Left common carotid artery plus branches (tissue), 1 donor: ENCODE measurements around a stretch of chr10.

- PRO-cap = no peak
These were observed 100.6 kb upstream of the INSYN2A start for GRCh38 chr10:127296880-127297568.

DNA sequence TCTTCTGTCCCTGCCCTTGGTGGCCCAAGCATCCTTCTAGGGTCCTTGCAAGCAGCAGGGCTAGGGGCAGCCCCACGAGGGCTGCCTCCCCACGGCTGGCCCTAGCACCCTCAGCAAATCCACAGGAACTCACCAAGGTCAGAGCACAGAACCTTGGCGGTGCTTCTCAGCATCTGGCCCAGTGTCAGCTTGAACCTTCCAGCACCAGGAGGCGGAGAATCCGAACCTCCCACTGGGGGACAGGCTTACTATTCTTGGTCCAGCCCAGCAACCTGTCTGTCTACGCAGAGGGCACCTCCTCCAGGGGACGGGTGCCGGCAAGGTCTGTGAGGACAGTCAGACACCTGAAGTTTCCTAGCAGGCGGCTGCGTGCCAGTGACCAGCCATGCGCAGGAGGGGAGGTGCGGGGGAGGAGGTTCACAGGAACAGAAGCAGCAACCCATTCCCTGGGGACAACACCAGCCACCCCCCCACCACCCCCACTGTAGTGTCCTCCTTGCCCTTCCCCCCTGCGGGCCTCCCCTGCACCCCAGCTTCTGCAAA, 107.8 kb upstream of the NPS start:
- PRO-cap = no peak

- PRO-cap = no peak
These were observed 2.3 kb upstream of the FOXI2 start for GRCh38 chr10:127734562-127735264.

- PRO-cap = no peak
These were observed 35.7 kb downstream of the PTPRE start for GRCh38 chr10:127942292-127943239.

- PRO-cap = no peak
These were observed 38.7 kb downstream of the PTPRE start for GRCh38 chr10:127945178-127946435.

DNA sequence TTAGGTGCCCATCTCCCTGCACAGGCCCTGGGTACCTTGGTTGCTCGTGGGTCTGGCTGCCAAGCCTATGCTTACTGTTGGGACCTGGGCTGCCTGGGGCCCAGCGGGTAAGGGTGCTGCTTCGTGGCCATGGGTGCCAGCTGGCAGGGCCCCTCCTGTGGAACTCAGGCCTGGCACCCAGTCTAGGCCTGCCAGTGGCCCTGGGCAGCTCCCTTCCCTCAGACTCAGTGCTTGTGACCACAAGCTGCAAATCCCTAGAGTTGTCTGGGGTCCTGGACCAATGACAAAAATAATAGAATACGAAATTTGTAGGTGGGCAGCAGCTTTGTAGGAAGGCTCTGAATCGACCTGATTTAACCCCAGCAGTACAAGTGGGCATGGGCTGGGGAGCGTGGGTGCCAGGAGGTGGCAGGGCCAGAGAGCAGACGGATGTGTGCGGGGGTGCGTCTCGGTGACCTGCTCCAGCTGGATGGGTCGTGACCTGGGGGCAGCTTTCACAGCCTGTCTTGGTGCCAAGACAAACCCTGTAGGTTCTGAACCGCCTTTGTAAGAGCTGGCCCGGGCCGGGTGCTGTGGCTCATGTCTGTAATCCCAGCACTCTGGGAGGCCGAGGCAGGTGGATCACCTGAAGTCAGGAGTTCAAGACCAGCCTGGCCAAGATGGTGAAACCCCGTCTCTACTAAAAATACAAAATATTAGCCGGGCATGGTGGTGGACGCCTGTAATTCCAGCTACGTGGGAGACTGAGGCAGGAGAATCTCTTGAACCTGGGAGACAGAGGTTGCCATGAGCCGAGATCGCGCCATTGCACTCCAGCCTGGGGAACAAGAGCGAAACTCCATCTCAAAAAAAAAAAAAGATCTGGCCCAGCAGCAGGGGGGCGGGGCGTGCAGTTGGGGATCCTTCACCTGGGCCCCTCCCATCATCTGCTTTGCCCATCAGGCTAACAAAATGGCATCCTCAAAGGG, 69.6 kb downstream of the MKI67 start:
- PRO-cap = no peak

DNA sequence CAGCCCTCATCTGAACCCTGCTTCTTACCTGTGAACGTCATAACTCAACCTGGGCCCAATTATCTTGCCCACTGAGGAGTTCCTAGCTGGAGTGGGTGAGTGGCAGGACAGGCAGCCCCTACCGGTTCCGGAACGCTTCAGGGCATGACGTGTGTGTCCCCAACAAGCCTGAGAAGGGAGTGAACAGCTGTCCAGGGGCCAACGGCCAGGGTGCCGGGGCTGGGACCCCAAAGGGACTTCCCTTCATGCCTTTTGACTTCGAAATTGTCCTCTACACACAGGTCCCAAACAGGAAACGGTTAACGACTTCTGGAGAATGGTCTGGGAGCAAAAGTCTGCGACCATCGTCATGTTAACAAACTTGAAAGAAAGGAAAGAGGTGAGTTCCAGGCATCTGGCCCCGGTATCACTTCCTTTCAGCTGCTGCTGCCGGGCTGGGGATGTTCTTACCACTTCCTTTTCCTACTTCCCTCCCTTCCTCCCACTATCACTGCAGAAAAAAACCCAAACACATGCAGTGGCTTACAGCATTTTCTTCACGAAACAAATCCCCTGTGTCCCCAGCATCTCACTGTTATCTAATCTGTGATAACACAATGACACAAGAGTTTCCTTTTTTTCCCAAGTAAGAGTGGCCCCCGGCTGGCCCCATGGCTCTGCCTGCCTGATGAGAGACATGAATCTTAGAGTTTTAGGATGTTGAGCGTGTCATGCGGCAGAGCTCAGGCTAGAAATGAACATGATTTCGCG, 63.2 kb downstream of the MKI67 start:
- PRO-cap = no peak

GRCh38 chr10:128069366-128070616, 56.4 kb downstream of the MKI67 start:
- PRO-cap = no peak

GRCh38 chr10:128156913-128157506, 30.8 kb upstream of the MKI67 start:
- PRO-cap = no peak

DNA sequence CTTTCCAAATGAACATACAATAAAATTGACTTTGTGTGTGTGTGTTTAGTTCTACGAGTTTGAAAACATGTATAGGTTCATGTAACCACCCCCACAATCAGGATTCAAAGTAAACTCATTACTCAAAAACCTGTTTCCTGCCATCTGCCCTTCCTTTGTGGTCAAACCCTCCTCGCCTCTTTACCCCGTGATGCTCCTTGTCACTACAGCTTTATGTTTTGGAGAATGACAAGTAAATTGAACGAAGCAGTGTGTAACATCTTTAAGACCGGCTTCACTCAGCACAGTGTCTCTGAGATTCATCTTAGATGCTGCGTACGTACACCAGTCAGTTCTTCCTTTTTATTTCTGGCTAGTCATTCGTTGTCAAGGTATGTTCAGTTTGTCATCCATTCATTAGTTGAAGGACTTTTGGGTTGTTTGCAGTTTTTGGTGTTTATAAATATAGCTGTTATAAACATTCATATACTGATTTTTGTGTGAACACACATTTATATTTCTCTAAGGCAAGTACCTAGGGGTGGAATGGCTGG, 54.7 kb upstream of the MKI67 start:
- PRO-cap = no peak

GRCh38 chr10:129258501-129258977, 208.5 kb upstream of the MGMT start:
- PRO-cap = no peak

DNA sequence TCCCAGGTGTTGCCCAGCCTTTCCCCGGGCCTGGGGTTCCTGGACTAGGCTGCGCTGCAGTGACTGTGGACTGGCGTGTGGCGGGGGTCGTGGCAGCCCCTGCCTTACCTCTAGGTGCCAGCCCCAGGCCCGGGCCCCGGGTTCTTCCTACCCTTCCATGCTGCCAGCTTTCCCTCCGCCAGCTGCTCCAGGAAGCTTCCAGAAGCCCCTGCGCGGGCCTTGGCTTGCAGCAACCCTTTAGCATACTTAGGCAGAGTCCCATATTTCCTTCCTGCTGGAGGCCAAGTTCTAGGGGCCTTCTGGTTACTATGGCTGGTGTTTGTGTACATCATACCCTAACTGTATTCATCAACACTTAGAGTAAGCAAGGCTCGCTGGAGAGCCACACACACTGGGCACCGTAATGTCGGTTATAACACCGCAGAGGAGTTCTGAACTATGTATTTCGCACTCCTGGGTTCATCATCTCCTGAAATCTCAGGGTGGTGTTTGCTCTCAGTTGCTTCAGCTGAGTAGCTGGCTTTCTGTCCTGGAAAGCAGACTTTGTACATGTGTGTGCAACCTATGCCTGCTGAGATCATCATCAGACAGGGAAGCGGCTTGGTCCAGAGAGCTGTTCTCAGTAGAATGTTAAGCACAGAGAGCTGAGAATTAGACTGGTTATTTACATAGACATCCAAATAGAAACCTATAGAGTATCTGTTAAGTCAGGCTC, 574 bp downstream of the MGMT start:
- PRO-cap = no peak

GRCh38 chr10:129605927-129606550, 139.0 kb downstream of the MGMT start:
- PRO-cap = no peak

DNA sequence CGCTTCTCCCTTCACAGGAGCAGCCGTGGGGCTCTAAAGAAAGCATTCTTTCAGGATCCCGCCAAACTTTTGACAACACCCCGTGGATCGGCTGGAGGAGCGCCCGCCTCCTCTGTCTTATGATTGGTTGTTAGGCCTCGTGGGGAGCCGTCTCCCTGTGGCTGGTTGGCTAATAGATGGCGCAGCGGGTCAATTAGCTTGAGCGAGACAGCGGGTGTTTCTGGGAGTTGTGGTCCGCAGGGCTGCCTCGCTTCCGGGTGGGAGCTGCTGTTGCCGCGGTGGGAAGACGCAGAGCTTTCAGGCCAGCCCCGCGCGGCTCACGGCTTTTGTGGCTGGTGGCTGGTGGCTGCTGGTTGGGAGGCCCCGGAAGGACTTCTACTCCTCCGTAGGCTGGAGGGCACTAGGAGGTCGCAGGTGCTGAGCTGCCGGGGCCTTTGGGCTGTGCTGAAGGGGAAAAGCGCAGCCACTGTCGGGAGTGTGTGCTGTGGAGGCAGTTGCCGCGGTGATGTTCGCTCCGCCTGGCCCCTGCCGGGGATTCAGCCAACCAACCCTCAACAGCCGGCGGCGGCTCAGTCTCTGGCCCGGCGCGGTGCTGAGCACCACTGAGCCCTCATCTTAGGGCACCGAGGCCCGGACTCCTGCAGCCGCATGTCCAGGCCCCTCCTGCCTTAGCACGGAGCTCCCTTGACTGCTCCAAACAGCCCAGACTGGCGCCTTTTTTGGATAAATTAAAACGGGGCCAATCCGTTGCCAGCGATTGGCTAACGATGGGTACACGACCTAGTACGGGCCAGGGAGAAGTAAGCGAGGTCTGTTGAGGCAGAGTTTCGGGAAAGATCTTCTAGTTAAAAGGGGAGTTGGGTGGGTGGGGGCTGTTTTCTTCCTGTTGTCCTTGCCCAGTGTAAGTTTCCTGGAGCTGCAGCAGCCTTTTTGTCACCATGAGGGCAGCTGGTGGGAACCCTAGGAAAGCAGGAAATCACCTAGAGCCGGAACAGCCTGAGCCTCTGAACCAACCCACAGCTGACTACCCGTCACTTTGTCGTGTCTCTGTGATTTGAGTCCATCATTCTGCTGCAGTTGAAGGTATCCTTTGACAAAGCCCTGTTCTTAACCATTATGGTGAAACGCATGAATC, 771 bp upstream of the C10orf143 start:
- PRO-cap = bidirectional peak, plus-strand start at position 260 of the sequence, minus-strand start at position 286 of the sequence

DNA sequence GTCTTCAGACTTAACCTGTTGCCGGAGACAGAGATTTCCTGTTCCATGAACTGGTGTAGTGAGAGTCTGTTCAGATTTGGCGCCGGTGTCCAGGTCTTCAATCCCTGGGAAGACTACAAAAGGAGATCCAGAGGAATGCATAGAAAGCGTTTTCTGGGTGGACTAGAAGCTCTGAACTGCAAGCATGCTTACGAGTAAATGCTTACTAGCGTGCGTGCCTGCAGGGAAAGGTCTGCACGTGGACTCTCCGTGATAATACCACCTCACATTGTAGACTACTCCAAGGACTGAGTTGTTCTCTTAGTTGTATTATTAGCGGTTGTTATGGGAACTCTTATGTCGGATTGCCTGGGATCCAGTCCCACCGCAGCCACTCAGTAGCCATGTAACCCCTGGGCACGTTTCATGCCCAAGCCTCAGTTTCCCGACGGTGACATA, 958 bp downstream of the GLRX3 start:
- PRO-cap = no peak

DNA sequence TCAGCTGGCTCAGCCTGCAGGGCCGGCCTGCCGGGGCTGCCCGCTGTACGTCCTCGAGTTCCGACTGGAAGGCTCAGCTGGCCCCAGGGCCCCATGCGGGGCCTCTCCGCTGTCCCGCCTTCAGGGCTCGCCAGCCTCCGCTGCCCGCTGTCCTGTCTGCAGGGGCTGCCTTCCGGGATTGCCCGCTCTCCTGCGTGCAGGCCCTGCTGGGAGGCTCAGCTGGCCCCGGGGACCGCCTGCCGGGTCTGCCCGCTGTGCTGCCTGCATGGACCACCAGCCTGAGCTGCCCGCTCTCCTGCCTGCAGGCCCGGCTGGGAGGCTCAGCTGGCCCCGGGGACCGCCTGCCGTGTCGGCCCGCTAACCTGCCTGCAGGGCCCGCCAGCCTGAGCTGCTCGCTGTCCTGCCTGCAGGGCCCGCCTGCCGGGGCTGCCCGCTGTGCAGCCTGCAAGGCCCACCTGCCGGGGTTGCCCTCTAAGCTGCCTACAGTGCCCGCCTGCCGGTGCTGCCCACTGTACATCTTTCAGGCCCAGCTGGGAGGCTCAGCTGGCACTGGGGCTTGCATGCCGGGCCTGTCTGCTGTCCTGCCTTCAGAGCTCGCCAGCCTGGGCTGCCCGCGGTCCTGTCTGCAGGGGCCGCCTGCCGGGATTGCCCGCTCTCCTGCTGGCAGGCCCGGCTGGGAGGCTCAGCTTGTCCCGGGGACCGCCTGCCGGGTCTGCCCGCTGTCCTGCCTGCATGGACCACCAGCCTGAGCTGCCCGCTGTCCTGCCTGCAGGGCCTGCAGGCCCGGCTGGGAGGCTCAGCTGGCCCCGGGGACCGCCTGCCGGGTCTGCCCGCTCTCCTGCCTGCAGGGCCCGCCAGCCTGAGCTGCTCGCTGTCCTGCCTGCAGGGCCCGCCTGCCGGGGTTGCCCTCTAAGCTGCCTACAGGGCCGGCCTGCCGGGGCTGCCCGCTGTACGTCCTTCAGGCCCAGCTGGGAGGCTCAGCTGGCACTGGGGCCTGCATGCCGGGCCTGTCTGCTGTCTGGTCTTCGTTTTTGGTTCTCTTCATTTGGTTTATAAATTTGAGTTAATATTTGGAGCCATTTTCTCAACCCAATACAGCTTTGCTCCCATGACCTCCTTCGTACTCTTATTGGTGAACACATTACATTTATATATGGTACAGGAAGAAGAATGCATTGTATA, 165.1 kb downstream of the GLRX3 start:
- PRO-cap = no peak

DNA sequence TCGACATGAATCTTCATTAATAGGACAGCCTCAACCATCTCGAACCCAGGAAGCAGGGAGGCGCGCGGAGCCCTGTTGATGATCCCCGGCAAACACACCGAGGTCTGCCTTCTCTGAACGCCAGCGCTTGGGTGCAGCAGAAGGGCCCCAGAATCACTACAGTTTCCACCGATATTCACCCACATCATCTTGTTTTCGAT, 563.6 kb downstream of the TCERG1L start:
- PRO-cap = no peak

DNA sequence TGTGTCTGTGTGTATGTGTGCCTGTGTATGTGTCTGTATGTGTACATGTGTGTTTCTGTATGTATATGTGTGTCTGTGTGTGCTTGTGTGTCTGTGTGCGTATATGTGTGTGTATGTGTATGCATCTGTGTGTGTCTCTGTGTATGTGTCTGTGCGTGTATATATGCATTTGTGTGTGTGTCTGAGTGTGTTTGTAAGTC, 171.9 kb downstream of the TCERG1L start:
- PRO-cap = no peak

DNA sequence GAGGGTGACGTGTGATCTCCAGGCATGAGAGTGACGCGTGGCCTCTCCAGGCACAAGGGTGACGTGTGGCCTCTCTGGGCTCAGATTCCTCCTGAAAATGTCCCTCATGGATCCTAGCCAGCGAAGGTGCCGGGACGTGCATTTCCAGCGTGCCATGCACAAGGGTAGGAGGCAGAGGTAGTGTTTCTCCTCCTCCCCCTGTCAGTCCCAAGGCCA, 164.5 kb upstream of the TCERG1L start:
- PRO-cap = no peak

GRCh38 chr10:131734186-131734484, 166.7 kb upstream of the PPP2R2D start:
- PRO-cap = no peak